Keratinocyte (primary cell): ENCODE results near the genes TASL, GK and TMEM47.

GRCh38 chrX:24739255-24739635 lies 45.5 kb downstream of the POLA1 start:
CAGE:
- cytosol, long polyA minus RNA: start-site peak on the plus strand at chrX:24739376-24739462, 14 reads
- cytosol, long polyA plus RNA: no peak
- long polyA plus RNA: no peak
- nucleus, long polyA minus RNA: no peak
- nucleus, long polyA plus RNA: start-site peak on the plus strand at chrX:24739373-24739445, 16 and 14 reads in 2 replicates

GRCh38 chrX:26723156-26723461 lies 507.1 kb downstream of the MAGEB5 start:
CAGE:
- cytosol, long polyA minus RNA: no peak
- cytosol, long polyA plus RNA: no peak
- long polyA plus RNA: no peak
- nucleus, long polyA minus RNA: no peak
- nucleus, long polyA plus RNA: no peak

DNA sequence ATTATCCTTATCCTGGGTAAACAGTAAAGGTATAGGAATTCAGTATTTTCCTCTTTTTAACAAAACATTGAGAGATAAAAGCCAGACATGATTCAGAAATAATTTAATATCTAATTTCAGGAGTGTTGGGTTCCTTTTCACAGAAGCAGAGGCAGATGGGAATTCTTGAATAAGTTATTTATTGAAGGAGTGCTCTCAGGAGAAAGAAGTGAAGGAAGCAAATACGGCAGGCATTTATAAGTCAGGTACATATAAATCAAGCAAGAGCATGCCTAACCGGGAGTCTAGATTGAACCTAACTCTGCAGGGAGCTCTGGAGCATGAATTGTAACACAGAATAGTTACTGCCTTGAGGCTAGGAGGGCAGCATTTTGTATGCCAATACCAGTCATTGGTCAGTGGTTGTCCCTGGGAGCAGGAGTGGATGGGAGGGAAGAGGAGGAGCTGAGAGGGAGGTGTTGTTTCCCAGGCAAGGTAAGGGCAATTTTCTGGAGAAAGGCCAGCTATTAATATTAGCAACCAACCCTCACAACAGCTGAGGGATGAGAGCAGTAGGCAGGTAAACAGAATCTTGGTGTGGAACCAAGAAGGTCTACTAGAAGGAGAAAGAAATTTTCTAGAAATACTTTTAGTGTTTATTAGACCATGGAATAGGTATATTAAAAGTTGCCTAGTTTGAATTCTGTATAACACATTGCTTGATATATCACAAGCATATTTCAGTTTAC lies 224.6 kb upstream of the DCAF8L1 start:
CAGE:
- cytosol, long polyA minus RNA: no peak
- cytosol, long polyA plus RNA: no peak
- long polyA plus RNA: no peak
- nucleus, long polyA minus RNA: no peak
- nucleus, long polyA plus RNA: no peak

GRCh38 chrX:28586842-28587211 lies 419 bp upstream of the IL1RAPL1 start:
CAGE:
- cytosol, long polyA minus RNA: no peak
- cytosol, long polyA plus RNA: no peak
- long polyA plus RNA: no peak
- nucleus, long polyA minus RNA: no peak
- nucleus, long polyA plus RNA: no peak

DNA sequence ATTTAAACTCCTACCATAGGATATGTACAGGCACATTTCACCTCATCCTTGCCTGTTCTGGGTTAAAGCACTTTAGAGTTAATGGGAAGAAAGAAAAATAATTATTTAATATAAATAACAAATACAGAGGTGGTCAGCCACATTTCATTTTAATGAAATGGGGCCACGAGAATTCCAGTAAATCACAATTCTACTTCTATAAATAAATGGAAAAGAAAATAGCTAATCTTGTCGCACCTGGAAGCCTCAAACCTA lies 176.8 kb downstream of the IL1RAPL1 start:
CAGE:
- cytosol, long polyA minus RNA: no peak
- cytosol, long polyA plus RNA: no peak
- long polyA plus RNA: no peak
- nucleus, long polyA minus RNA: no peak
- nucleus, long polyA plus RNA: no peak

CAGE:
- cytosol, long polyA minus RNA: no peak
- cytosol, long polyA plus RNA: no peak
- long polyA plus RNA: no peak
- nucleus, long polyA minus RNA: no peak
- nucleus, long polyA plus RNA: no peak
Observed at GRCh38 chrX:28851767-28852207, 264.5 kb downstream of the IL1RAPL1 start.

DNA sequence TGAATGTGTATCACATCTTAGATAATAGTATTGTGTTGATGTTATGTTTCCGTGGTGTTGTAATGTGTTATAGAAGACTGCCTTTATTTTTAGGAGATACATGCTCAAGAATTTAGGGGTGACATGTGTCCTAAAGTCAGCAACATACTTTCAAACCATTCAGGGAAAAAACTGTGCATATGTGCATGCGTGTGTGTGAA lies 1.5 kb downstream of the TASL start:
CAGE:
- cytosol, long polyA minus RNA: no peak
- cytosol, long polyA plus RNA: no peak
- long polyA plus RNA: no peak
- nucleus, long polyA minus RNA: no peak
- nucleus, long polyA plus RNA: no peak

DNA sequence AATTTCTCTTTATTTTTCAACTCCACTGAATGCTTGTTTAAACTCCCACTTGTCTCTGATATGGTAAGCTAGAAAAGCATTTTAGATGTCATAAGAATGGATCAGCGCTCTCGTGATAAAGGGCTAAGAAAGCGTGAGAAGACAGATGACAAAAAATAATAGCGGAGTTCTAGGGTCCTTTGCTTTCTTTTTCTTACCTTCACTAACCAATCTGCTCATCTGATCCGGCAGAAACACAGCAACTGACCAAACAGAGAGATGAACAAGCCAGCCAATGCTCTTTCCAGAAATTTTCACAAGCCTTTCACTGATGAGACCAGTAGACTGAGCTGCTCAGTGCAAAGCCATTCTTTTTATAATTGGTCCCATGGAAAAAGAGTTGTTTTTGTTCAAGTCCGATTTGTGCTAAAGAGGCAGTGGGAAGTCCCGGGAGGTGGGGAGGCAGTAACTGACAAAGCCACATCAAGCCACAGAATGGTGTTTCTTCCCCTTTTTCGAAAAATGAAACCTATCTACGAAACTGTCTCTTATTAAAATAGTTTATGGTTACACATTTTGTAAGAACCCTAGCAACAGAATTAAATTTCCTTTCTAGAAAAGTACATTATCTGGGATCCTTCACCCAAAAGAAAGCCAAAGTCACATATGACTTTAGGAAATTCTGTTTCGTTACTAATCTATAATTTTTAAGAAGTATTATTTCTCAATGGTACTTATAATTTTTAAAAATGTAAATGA lies at the start of gene TASL:
Gene TASL, minus strand, starts transcription at position 326 of the 738 bp plus-strand sequence.
CAGE:
- cytosol, long polyA minus RNA: no peak
- cytosol, long polyA plus RNA: no peak
- long polyA plus RNA: no peak
- nucleus, long polyA minus RNA: no peak
- nucleus, long polyA plus RNA: no peak

DNA sequence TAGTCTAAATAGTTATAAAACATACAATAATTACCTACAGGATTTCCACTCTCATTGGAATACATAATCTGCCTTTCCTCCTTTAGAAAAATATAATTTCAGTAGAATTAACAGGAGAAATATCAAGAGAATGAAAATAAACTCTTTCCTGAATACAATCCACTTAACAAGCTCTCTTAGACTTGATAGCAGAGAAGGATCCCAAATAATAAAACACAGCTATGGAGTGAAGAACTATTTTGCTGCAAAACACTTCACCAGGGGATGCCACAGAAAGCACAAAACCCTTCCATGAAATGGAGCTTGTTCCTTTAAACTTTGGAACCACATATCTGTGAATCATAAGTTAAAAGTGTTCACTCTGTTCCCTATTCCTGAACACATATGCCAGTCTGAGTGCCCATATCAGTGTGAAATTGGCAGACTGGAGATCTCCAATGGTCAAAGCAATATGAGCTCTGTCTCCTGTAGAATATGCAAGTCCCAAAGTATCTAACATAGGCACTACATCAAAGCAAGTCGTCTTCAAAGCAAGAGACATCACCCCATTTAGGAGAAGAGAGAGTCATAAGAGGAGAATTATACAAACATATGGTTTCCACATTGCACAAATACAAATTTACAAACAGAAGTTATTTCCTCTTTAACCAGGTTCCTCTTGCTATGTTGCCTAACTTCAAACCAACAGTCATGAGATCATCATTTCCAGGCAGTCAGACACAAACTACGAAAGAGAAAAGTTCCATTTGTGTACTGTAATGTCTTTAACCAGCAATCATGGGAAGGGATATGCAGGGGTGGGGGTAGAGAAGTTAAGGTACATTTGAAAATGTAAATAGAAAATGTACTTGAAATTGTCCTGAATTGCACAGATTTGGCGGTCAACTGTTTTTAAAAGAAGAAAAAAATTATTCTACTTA lies 9.9 kb upstream of the GK start:
CAGE:
- cytosol, long polyA minus RNA: no peak
- cytosol, long polyA plus RNA: no peak
- long polyA plus RNA: no peak
- nucleus, long polyA minus RNA: no peak
- nucleus, long polyA plus RNA: no peak

CAGE:
- cytosol, long polyA minus RNA: no peak
- cytosol, long polyA plus RNA: no peak
- long polyA plus RNA: no peak
- nucleus, long polyA minus RNA: no peak
- nucleus, long polyA plus RNA: no peak
Observed at GRCh38 chrX:30653250-30654545, at the start of gene GK. TSS of gene GK (plus strand) at chrX:30653423.

DNA sequence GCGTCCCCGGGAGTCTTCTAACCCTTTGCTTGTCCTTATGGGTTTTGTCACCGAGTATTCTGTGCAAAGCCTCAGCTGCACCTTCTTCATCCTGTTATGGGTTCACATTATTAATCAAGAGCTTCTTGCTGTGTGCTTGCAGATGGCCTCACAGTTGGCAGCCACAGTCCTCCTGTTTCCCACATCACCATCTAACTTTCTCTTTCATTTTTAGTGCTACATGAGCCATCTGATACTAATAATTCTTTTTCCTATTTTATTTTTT lies 669 bp upstream of the TAB3 start:
CAGE:
- cytosol, long polyA minus RNA: no peak
- cytosol, long polyA plus RNA: no peak
- long polyA plus RNA: no peak
- nucleus, long polyA minus RNA: no peak
- nucleus, long polyA plus RNA: no peak

GRCh38 chrX:31128795-31129264 lies 57.0 kb upstream of the FTHL17 start:
CAGE:
- cytosol, long polyA minus RNA: no peak
- cytosol, long polyA plus RNA: no peak
- long polyA plus RNA: no peak
- nucleus, long polyA minus RNA: no peak
- nucleus, long polyA plus RNA: no peak

DNA sequence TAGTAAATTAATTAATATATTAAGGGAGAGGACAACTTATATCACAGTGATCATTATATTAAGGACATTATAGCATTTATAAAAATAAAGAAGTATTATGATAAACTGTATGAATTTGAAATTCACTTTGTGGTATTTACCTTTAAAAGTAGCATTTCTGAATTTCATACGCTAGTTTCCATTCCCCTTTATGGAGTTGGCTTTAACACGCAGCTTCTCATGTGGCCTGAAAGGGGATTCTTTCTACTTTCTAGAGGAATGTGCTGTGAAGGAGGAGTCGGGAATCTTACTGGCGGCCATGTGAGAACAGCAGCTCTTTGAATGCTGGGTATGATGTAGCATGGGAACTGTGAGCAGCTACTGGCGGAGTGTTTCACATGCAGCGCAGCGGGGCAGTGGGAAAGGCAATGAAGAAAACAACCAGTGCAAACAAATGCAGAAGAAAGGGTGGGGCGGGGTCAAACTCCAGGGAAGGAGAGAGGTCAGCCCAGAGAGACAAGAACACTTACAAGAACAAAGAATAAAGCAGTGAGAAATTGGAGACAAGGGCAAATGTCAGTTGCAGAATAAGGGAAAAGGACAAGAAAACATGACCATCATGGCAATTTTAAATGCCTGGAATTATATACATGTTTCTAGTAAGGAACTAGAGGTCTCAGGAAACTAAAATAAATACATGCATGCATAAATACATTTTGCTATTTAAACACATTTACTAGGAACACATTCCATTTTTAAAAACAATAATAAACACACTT lies 363.8 kb upstream of the FTHL17 start:
CAGE:
- cytosol, long polyA minus RNA: no peak
- cytosol, long polyA plus RNA: no peak
- long polyA plus RNA: no peak
- nucleus, long polyA minus RNA: no peak
- nucleus, long polyA plus RNA: no peak

DNA sequence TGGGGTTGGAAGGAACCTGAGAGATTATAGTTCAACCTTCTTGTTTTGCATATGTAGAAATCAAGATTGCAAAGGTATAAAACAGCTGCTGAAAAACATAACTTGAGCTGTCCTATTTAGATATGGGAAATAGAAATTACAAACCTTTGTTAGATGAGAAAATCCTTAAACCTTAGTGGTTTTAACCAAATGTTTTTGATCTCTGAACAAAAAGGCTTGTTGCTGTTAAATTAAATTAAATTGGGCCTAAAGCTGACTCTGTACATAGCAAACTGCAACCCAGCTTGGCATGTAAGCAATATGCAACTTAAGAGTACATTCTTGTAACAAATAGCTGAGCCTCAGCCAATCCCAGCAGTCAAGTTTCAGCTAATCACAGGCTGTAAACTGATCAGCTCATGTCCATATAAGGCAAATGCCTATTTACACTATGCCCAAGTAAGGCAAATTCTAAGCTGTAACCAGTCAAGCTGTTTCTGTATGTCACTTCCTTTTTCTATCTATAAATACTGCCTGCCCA lies 428.9 kb upstream of the FTHL17 start:
CAGE:
- cytosol, long polyA minus RNA: no peak
- cytosol, long polyA plus RNA: no peak
- long polyA plus RNA: no peak
- nucleus, long polyA minus RNA: no peak
- nucleus, long polyA plus RNA: no peak

DNA sequence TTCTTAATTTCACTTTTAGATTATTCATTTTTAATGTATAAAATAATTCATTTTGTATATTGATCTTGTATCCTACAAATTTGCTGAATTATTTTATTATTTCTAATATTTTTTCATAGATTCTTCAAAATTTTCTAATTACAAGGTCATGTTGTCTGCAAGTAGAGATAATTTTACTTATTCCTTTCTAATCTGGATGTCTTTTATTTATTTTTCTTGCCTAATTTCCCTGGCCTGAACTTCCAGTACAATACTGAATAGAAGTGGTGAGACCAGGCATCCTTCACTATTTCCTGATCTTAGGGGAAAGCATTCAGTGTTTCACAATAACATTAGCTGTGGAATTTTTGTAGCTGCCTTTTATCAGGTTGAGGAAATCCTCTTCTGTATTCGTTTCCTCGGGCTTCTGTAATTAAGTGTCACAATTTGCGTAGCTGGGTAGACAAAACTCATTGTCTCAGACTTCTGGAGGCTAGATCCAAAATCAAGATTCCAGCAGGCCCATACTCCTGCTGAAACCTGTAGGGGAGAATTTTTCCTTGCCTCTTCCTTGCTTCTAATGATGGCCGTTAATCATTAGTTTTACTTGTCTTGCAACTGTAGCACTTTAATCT lies 598.3 kb upstream of the FTHL17 start:
CAGE:
- cytosol, long polyA minus RNA: no peak
- cytosol, long polyA plus RNA: no peak
- long polyA plus RNA: no peak
- nucleus, long polyA minus RNA: no peak
- nucleus, long polyA plus RNA: no peak

DNA sequence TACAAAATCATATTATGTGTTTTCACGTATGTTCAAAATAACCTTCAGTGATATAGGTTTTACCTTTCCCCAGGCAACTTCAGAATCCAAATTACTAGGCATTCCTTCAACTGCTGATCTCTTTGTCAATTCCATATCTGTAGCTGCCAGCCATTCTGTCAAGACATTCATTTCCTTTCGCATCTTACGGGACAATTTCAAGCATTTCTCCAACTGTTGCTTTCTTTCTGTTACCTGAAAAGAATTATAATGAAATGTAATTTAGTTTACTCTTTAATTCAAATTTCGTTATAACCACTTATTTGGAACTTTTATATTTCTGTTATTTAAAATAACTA lies 830.9 kb downstream of the DMD start:
CAGE:
- cytosol, long polyA minus RNA: no peak
- cytosol, long polyA plus RNA: no peak
- long polyA plus RNA: no peak
- nucleus, long polyA minus RNA: no peak
- nucleus, long polyA plus RNA: no peak

CAGE:
- cytosol, long polyA minus RNA: no peak
- cytosol, long polyA plus RNA: no peak
- long polyA plus RNA: no peak
- nucleus, long polyA minus RNA: no peak
- nucleus, long polyA plus RNA: no peak
Observed at GRCh38 chrX:33032591-33033218, 178.6 kb downstream of the DMD start.

DNA sequence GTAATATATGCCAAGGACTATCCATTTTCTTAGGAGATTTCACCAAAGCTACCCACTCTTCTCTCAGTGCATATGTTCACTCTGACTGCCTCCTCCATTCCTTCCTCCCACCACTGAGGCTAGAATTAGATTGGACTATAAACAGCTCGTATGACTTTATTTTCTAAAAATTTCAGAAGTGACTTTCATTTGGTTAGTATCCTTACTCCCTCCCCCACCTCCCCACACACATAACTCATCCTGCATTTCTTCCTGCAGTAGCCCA lies 405.0 kb downstream of the FAM47A start:
CAGE:
- cytosol, long polyA minus RNA: no peak
- cytosol, long polyA plus RNA: no peak
- long polyA plus RNA: no peak
- nucleus, long polyA minus RNA: no peak
- nucleus, long polyA plus RNA: no peak

DNA sequence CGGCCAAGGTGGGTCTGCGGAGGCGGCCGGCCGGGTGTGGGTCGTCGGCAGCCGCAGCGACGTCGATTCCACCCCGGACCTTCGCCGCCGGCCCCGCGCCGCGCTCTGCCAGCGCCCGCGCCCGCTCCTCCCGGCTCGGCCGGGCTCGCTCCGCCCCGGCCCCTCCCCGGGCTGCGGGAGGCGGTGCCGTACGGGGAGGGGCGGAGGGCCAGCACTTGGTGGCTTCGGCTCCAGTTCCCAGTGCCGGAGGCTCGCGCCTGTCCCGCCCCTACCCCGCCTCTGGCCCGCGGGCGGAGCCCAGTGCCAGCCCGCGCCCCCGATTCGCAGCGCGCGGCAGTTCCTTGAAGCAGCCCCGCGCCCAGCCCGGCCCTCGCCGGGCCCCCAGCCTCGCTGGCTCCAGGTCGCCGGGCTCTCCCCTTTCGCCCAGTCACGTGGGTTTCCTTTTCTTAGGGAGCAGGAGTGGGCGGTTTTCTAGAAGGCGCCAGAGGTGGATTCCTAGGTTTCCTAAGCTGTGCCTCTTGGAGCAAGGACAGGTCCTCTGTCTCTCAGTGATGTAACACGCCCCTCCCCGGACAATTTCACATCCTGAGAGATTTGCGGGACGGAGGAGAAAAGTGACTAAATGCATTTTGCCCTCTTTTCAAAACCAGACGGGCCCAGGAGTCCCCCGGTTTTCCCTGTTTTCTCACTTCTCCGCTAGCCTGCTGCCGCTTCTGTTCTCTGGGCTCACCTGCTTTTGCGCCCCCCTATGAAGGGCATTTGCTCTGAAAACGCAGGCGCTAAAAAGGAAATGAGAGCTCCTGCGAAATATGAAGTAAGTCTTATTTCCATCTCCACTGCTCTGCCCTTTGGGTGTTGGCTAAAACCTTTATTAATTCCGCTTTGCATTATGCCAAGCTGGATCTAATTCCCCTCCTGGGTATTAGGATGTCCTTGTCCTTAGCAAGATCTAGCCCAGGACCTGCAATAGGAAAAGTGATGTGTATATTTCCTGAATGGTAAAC lies at the start of gene TMEM47:
Gene TMEM47, minus strand, starts transcription at position 107 of the 1,004 bp plus-strand sequence.
CAGE:
- cytosol, long polyA minus RNA: no peak
- cytosol, long polyA plus RNA: no peak
- long polyA plus RNA: no peak
- nucleus, long polyA minus RNA: no peak
- nucleus, long polyA plus RNA: no peak

CAGE:
- cytosol, long polyA minus RNA: no peak
- cytosol, long polyA plus RNA: no peak
- long polyA plus RNA: no peak
- nucleus, long polyA minus RNA: no peak
- nucleus, long polyA plus RNA: no peak
Observed at GRCh38 chrX:37349511-37350413, 598 bp downstream of the PRRG1 start.